ENCODE data around the genes JAG1, OTOR and RRBP1.

- RRBS, result 4% methylated on average over 19 of the region's 66 CpGs
Observed at GRCh38 chr20:10672415-10673269, 1.2 kb downstream of the JAG1 start.

- RRBS, result 4% methylated on average over 26 of the region's 83 CpGs
Observed at GRCh38 chr20:10673270-10674083, at the start of gene JAG1. JAG1 (minus strand) TSS chr20:10673999.

DNA sequence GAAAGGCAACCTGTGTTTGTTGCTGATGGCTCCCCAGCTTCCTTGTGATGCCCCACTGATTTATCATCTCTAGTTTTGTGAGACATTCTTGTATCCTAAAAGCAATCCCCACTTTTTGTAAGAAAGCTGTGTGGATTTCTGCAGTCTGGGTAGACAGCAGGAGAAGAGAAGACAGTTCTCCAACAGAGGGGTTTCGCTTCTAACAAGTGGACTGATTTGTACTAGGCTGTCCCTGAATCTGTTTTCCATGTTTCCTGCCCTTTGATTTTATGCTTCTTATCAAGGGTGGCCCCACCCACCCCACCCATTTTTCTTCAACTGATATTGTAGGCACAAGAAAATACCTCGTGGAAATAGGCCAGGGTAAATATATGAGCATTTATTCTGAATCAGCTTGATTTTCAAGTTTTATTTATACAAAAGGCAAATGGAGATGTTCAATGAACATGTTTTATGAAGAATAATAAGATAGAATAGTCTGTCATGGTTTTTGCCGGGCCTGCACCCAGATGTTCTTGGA, 25.7 kb upstream of the JAG1 start:
- RRBS, result no CpG with 5 or more reads among the region's 3 CpGs

GRCh38 chr20:10711195-10711754, 37.5 kb upstream of the JAG1 start:
- RRBS, result no CpG with 5 or more reads among the region's 6 CpGs

GRCh38 chr20:11777453-11778350, 140.0 kb upstream of the BTBD3 start:
- RRBS, result 0% methylated on average over 1 of the region's 16 CpGs

DNA sequence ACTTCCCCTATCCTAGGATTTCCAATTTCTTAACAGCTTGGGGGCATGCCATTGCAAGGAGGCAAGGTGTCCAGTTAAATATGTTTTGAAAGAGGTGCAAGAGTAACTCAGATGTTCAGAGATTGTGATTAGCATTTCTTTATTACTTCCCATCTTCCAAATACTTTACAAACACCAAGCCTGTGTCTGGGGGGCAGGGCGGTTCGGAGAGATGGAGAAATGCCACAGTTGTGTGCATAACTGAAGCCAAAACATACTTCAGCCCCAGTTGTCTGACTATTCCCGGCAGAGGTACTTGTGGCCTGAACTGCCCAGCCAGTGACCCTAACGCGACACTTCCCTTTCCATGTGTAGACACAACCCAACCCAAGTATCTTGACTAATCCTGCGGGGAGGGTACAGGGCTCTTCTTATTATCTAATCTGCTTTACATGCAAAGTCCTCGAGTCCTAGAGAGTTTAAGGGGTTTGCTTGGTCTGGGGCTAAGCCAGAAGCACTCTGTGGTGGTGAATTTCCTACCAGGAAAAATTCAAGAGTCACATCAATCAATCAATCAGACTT, 46.1 kb downstream of the ISM1 start:
- RRBS, result no CpG with 5 or more reads among the region's 7 CpGs

GRCh38 chr20:13272596-13273037, 51.5 kb downstream of the ISM1 start:
- RRBS, result no CpG with 5 or more reads among the region's 4 CpGs

- RRBS, result no CpG with 5 or more reads among the region's 2 CpGs
Observed at GRCh38 chr20:13290724-13291102, 69.6 kb downstream of the ISM1 start.

GRCh38 chr20:13766640-13766983, 18.1 kb downstream of the ESF1 start:
- RRBS, result no CpG with 5 or more reads among the region's 1 CpG

DNA sequence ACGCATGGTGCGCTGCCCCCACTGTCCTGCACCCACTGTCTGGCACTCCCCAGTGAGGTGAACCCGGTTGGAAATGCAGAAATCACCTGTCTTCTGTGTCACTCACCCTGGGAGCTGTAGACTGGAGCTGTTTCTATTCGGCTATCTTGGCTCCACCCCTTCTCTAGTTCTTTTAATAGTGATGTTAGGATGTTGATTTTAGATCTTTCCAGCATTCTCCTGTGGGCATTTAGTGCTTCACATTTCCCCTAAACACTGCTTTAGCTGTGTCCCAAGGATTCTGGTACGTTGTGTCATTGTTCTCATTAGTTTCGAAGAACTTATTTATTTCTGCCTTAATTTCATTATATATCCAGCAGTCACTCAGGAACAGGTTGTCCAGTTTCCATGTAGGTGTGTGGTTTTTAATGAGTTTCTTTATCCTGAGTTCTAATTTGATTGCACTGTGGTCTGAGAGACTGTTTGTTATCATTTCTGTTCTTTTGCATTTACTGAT, 130.2 kb upstream of the FLRT3 start:
- RRBS, result no CpG with 5 or more reads among the region's 6 CpGs

- RRBS, result no CpG with 5 or more reads among the region's 3 CpGs
Observed at GRCh38 chr20:15196546-15197215, 859.3 kb upstream of the FLRT3 start.

GRCh38 chr20:16451917-16452507, 121.2 kb downstream of the KIF16B start:
- RRBS, result no CpG with 5 or more reads among the region's 1 CpG

DNA sequence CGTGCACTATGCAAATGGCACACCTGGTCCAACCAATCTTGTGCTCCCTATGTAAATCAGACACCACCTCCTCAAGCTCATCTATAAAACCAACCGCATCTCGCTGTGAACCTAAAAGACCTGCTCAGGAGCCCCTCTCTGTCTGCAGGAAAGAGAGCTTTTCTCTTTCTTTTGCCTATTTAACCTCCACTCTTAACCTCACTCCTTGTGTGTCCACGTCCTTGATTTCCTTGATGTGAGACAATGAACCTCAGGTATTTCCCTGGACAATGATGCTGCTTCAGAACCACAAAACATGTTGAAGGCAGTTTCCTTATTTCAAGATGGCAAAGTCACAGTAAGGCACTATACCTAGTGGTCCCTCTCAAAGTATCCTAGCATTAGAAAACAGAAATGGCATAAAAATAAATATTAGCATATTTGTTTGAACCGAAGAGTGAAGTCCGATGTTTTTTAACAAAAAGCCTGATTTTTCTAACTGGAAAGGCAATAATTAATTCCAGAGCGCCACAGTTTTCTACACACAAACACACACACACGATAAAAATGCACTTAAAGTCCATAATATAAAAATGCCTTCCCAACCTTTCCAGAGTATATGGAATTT, 110.1 kb downstream of the KIF16B start:
- RRBS, result no CpG with 5 or more reads among the region's 8 CpGs

DNA sequence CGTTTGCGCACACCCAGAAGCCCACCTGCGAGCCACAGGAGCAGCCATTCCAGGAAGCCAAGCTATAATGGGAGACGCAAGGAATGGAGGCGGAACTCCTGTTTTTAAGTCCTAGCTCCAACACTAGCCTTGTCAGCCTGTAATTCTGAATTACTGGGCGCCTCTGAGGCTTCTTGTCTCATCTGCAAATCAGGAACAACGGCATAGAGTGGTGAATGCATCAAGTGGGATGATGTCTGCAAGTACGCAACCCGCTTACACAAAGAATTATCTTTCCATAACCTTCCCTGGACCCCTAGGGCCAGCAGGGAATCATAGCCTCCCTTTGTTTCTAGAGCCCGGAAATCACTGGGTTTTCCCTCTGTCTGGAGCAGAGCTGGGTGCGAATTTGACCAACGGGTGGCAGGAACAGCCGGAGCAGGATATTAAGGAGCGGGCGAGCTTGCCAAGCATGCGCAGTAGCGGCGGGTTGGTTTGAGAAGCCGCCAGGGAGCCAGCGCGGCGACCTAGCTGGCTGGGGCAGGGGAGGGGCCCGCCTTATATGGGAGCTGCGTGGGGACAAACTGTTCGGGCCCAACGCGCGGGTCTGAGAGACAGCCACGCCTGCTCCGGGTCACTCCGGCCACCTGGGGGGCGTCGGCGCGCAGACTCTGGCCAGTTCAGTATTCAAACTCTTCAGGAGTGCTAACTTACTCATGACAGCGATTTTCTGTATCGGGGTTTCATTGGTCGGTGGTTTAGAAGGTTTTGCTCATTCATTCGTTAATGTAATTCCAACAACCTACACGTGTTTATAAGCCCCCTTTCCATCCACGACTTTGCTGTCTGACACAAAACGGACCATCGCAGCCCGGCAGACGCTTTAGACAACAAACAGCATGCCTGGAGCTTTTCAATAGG, 1.5 kb upstream of the KIF16B start:
- RRBS, result 8% methylated on average over 4 of the region's 45 CpGs

GRCh38 chr20:16748046-16748517, at the start of gene OTOR:
OTOR (plus strand) TSS chr20:16748358.
- RRBS, result no CpG with 5 or more reads among the region's 7 CpGs

GRCh38 chr20:17558271-17559004, 11.4 kb upstream of the DSTN start:
- RRBS, result no CpG with 5 or more reads among the region's 6 CpGs

DNA sequence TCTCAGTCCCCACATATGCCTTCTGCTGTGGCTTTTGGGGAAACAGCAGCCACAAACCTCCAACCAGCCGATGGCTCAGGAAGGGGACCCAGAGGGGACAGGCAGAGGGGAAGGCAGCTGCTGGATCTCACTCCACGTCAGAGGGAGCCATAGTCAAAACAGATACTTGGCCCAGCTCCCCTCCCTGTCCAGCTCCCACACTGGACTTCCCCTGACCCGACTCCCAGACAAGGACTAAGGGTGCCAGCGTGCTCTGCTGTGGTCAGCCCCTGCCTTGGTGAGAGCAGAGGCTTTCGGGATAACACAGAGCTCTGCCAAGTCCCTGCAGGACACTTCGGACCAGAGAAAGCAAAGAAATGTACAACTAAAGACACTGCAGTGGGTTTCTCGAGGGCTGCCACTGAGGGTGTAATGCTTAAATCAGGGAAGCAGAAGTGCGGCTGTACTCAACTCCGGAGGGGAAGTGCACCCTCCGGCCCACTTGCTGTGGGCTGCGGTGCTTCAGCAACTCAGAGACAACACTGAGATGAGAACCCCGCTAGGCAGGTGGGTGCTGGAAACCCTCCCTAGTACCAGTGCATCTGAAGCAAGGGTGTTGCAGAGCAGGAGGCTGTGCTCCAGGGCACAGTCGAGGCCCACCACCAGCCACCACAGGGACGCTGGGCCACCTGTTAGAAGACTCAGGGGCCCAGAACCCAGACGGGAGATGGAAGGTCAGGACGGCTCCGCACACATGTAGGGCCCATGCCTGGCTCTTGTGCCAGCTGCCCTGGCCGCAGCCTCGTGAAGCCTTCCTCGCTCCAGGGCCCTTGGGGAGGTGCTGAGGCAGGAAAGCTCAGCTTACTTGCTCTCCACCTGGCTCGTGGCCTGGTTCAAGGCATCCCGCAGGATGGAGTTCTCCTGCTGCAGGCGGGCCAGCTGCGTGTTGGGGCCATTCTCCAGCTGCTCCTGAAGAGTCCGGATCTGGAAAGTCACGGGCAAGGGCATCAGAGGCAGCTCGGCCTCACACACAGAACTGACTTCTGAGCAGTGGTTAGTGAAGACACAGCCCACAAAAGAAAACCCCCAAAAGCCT, 47.0 kb downstream of the RRBP1 start:
- RRBS, result no CpG with 5 or more reads among the region's 27 CpGs

- RRBS, result 3% methylated on average over 33 of the region's 45 CpGs
Observed at GRCh38 chr20:17682071-17682400, at the start of gene RRBP1. RRBP1 (minus strand) TSS chr20:17682242.

DNA sequence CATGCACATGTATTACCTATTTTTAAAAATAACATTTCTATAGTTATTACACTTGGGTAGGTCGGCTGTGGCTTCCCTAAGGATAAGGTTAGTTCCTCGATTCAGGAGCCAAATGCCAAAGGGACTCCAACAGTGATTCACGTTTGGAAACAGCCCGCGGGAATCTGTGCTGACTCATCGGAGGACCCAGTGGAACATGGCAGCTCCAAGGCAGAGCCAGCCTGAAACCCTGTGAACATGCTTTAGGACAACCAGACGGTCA, 133.4 kb downstream of the SNX5 start:
- RRBS, result no CpG with 5 or more reads among the region's 7 CpGs

DNA sequence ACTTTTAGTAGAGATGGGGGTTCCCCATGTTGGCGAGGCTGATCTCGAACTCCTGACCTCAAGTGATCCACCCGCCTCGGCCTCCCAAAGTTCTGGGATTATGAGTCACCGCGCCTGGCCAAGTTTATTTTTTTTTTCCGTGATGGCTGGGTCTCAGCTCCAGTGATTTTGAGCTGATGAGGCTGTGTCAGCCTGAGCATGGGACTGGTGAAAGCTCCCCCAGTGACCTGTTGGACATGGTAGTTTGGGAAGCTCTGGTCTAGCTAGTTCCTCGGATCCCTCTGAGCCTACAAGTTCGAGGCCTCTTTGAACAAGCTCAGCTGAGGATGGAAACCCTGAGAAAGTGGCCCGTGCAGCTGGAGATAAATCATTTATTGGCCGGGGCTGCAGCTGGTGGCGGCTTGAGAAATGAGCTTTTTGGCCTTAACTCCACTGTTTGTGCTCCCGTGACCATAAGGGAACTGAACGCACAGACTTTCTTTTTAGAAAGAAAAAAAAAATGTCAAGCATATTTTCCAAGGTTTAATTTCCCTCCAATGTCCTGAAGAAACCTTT, 126.8 kb downstream of the SNX5 start:
- RRBS, result no CpG with 5 or more reads among the region's 14 CpGs

Measured in UCH-1 (cell line).